Lung (tissue), 4 donors: ENCODE results near the gene TTC6.

GRCh38 chr14:35362906-35363625, 41.5 kb downstream of the NFKBIA start:
- PRO-cap: no peak
- RAMPAGE, long total RNA: no peak
- RRBS: no CpG with 5 or more reads among the region's 30 CpGs

- PRO-cap: no peak
- RAMPAGE, long total RNA: no peak
- RRBS: no CpG with 5 or more reads among the region's 12 CpGs
Measured at GRCh38 chr14:35398924-35399757, 5.4 kb downstream of the NFKBIA start.

- PRO-cap: no peak
- RAMPAGE, long total RNA: no peak
- RRBS: no CpG with 5 or more reads among the region's 6 CpGs
Measured at GRCh38 chr14:35416743-35417248, 12.2 kb upstream of the NFKBIA start.

DNA sequence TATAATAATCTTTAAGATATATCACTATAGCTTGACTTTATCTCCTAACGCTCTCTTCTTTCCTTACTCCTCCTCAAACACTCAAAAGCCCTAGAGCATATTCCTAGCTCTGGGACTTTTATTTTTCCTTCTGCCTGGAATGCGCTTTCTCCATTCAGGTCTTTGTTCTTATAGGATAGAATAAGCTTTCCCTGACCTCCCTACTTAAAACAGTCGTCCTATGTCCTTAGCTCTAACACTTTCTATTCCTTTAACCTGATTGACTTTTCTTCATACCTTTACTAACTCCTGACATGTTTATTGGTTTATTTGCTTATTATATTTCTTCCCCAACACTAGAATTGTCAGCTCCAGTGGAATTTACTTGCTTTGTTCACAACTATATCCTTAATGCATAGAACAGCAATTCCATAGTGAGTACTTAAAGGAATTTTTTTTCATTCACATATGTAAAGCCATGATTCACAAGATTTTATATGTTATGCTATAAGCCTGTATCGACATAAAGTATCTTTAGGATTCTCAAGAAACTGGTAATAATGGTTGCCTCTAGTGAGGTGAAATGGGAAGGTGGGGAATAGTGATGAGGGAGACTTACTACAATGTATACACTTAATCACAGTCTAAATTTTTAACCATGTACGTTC, 91.1 kb downstream of the RALGAPA1 start:
- PRO-cap: no peak
- RAMPAGE, long total RNA: no peak
- RRBS: no CpG with 5 or more reads among the region's 5 CpGs

DNA sequence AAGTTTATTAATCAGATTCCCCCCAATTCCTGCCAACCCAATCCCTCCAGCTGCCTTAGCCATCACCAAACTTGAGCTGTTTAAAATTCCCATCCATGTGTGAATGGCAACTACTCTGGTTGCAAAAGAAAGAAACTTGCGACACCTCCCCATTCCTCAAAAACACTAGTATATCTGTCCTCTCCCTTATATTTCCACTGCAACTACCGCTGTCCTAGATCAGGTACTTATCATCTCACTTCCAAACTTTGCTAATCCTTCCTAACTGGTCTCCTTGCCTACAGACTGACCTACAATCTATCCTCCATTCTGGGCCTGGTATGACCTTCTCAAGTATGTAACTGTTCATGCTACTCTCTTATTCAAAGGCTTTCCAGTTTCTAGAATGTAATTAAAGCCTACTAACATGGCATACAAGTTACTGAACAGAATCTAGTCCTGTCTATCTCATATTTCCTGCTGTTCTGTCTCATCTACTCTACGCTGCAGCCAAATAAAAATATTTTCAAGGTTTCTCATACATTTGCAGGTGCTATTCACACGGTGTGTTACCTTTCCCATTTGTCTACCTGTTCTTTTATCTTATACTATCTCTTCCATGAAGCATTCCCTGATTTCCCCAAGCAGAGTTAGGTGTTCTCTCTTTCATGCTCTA, 69.4 kb downstream of the RALGAPA1 start:
- PRO-cap: no peak
- RAMPAGE, long total RNA: no peak
- RRBS: no CpG with 5 or more reads among the region's 4 CpGs

DNA sequence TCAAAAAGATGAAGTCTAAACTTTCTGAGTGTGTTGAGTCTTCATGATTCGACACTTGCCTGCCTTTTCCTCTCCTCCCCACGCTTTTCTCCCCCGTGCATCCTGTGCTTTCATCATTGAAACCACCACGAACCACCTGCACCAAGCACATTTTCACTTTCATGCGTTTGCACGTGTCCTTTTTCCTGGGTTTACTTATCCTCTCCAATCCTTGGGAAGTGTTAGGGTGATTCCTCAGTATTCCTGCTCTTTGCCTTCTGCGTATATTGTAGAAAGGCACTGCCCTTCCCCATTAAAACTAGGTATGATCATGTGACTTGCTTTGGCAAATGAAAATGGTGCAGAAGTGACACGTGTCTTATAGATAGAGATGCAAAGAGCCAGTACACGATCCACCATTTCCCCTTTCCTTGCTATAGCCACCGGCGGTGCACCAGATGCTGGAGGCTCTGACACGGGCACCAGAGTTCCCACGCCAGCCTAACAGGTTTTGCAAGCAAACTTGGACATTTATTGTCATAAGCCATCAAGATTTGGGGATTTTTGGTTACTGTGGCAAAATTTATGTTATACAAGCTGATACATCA, 106.6 kb downstream of the BRMS1L start:
- PRO-cap: no peak
- RAMPAGE, long total RNA: no peak
- RRBS: no CpG with 5 or more reads among the region's 13 CpGs

GRCh38 chr14:36217881-36218106, 102.6 kb downstream of the MBIP start:
- PRO-cap: no peak
- RAMPAGE, long total RNA: no peak
- RRBS: no CpG with 5 or more reads among the region's 2 CpGs

GRCh38 chr14:36255964-36256591, 64.4 kb downstream of the MBIP start:
- PRO-cap: no peak
- RAMPAGE, long total RNA: no peak
- RRBS: no CpG with 5 or more reads among the region's 6 CpGs

- PRO-cap: no peak
- RAMPAGE, long total RNA: no peak
- RRBS: 4% methylated on average over 8 of the region's 25 CpGs
Measured at GRCh38 chr14:36514629-36515208, 5.3 kb downstream of the NKX2-1 start.

- PRO-cap: no peak
- RAMPAGE, long total RNA: no peak
- RRBS: no CpG with 5 or more reads among the region's 3 CpGs
Measured at GRCh38 chr14:37036613-37037230, 135.7 kb downstream of the SLC25A21 start.

DNA sequence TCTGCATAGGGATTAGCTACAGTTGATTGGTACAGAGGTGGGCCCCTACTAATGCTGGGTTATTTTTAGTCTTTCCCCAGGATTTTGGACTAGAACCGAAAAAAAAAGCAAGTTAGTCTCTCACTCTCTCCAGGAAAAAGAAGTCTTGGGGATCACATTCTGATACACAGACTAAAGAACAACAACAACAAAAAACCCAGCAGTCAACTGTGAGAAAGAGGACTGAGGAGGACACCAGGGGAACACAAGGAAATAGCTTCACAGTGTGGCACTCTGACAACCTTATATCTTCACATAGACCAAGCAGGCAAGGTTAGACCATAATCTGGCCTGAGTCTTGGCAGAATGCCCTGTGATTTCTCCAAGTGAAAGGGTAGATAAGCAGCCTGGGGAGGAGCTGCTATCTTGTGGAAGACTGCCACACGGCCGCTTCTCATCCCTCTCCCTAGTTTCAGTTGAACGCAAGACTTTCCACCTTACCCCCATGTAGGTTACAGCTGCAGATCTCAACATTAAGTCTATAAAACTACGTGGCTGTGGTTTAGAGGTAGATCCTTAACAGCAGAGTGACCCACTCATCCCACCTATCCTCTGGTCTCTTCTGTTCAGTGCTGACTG, 3.7 kb downstream of the SLC25A21 start:
- PRO-cap: no peak
- RAMPAGE, long total RNA: no peak
- RRBS: no CpG with 5 or more reads among the region's 5 CpGs

DNA sequence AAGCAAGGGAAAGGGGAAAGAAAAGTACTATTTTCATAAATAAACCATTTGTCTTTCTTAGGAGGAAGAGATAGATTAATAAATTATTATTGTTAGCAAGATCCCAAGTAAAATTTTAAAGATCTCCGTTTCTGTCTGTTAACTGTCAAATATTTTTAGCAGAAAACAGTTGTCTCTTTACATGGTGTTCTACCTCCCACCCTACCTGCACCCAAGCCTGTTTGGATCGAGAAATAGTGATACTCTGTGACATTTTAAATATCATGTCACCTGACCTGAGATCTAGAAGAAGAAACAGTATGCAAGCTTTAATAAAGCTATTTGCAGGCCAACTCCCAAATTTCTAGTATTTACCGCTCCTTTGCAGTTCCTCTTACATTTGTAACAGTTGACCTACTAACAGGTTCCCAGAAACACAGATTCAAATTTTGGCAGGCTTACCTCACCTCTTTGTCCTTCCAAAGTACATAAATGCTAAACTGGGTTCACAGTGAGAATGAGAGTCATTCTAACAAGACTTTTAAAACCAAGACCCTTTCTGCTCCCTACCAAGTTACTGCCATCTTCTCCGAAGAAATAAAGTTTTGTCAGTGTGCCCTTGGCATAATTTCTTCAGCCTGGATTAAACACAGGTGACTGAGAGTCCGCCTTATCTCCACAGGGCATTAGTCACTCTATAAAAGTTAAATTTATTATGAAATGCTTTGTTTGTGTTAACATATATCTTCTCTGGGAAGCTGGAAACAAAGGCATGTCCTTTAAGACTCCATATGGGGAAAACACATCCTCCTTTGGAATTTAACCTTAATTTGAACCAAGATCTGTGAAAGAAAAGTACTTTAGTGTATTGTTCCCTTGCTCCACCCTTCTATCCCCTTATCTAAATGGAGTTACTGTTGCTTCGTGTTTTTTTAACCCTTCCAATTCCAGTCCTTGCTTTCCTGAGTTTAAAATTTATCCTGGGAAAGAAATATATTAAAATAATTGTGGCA, 28.3 kb downstream of the FOXA1 start:
- PRO-cap: no peak
- RAMPAGE, long total RNA: no peak
- RRBS: no CpG with 5 or more reads among the region's 6 CpGs

DNA sequence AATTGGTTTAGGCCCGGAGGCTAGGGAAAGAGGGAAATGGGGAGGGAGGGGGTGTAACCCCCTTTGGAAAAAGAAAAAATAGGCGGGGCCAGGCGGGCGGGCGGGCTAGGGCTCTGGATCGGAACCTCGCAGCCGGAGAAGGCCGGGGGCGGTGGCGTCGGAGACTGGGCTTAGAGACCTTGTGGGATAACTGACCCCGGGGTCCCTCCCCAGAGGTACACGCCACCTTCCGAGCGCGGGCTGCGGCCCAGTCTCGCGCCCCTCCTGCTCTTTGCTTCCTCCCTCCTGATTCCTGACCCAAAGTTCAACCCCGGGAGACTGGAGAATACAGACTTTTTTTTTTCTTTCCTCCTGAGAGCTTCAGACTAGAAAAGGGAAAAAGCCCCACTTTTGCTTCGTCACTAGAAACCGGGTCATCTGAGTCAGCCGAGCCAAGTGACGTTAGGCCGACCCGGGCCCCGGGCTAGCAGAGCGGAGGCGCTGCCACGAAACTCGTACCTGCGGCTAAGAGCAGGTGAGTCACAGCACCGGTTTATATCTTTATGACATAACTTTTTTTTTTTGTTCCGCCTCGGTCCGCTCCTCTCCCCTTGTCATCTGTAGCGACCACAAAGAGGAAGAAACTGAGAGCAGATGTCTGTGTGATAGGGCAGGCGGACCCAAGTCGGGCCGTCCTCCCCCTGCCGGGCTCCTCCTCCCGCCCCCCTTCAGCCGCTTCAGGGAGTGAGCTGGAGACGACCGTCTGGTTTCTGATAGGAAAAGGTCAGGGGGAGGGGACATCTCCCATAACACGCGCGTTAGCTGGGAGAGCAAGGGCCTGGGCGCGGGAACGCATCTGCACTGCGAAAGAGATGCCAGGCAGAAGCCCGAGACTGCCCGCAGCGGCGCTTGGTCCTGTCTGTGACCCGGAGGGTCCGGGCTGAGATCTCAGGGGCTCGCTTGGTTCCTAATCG, at the start of gene TTC6:
Gene TTC6 (plus strand): TSS at position 135 of the 953 bp plus-strand sequence.
- PRO-cap: bidirectional peak, plus-strand start at position 137 of the sequence, minus-strand start outside the sequence
- RAMPAGE, long total RNA: no peak
- RRBS: 4% methylated on average over 29 of the region's 61 CpGs

- PRO-cap: no peak
- RAMPAGE, long total RNA: no peak
- RRBS: no CpG with 5 or more reads among the region's 2 CpGs
Measured at GRCh38 chr14:37596827-37597194, 1.4 kb downstream of the TTC6 start.

DNA sequence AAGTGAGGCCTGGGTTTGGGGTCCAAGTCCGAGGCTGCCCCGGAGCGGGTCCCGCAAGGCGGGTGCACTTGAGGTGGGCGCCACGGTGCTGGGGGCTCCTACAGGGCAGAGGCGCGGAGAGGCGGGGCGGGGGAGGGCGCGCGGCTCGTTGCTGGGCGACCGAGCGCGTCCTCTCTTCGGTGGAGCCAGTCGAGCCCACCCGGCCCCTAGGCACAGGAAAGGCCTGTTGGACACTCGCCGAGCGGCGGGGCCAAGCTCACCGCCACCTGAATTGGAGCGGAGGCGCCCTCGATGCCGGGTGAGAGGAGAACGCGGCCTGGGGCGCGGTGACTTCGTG, 15.6 kb downstream of the TTC6 start:
- PRO-cap: no peak
- RAMPAGE, long total RNA: no peak
- RRBS: 10% methylated on average over 7 of the region's 36 CpGs

DNA sequence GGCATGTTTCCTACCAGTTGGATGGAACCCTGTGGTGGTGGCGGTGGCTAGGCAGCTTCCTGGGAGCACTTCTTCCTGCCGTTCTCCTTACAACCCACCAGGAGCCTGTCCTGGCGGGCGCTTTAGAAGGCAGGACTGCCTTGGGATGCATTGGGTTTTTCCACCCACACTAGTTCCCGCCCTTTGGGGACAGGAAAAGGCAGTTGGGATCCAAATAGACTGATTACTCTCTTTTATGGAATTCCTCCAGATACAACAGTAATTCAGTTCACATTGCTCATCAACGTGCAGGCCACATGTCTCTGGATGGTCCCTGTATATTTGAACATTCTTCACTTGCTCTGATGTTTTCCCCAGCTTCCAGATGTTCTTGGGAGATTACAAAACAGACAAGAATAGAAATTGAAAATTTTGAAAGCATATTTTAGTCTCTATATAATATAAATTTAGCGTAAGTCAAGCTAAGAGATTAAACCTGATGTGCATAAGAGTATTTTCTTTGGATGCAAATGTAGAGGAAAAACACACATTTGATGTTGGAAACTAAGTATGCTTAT, 305.6 kb upstream of the SSTR1 start:
- PRO-cap: no peak
- RAMPAGE, long total RNA: no peak
- RRBS: no CpG with 5 or more reads among the region's 7 CpGs

DNA sequence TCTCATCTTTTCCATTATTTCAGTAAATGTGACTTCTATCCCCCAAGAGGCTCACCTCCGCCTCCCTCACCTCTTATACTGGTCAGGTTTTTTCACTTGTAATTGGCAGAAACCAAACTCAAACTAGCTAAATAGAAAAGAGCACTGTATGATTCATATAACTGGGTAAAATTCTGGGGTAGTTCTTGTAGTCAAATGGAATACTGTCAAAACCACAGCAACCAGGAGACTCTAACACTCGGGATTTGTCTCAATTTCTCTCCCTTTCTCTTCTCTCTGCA, 14.9 kb upstream of the CLEC14A start:
- PRO-cap: no peak
- RAMPAGE, long total RNA: no peak
- RRBS: no CpG with 5 or more reads among the region's 2 CpGs

DNA sequence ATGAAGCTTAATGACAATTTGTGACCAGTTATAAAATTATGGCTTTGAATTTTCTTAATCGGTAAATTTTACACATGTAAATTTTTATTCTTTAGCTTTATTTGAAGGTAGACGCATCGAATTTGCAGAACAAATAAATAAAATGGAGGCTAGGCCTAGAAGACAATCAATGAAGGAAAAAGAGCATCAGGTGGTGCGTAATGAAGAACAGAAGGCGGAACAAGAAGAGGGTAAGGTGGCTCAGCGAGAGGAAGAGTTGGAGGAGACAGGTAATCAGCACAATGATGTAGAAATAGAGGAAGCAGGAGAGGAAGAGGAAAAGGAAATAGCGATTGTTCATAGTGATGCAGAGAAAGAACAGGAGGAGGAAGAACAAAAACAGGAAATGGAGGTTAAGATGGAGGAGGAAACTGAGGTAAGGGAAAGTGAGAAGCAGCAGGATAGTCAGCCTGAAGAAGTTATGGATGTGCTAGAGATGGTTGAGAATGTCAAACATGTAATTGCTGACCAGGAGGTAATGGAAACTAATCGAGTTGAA, 5.4 kb downstream of the PNN start:
- PRO-cap: no peak
- RAMPAGE, long total RNA: no peak
- RRBS: no CpG with 5 or more reads among the region's 8 CpGs

- PRO-cap: no peak
- RAMPAGE, long total RNA: no peak
- RRBS: no CpG with 5 or more reads among the region's 2 CpGs
Measured at GRCh38 chr14:39264990-39265454, 31.3 kb downstream of the MIA2 start.

GRCh38 chr14:39346946-39347352, 85.3 kb downstream of the FBXO33 start:
- PRO-cap: no peak
- RAMPAGE, long total RNA: no peak
- RRBS: no CpG with 5 or more reads among the region's 4 CpGs